SJSA1 (cell line): ENCODE results near the gene H2AJ.

DNA sequence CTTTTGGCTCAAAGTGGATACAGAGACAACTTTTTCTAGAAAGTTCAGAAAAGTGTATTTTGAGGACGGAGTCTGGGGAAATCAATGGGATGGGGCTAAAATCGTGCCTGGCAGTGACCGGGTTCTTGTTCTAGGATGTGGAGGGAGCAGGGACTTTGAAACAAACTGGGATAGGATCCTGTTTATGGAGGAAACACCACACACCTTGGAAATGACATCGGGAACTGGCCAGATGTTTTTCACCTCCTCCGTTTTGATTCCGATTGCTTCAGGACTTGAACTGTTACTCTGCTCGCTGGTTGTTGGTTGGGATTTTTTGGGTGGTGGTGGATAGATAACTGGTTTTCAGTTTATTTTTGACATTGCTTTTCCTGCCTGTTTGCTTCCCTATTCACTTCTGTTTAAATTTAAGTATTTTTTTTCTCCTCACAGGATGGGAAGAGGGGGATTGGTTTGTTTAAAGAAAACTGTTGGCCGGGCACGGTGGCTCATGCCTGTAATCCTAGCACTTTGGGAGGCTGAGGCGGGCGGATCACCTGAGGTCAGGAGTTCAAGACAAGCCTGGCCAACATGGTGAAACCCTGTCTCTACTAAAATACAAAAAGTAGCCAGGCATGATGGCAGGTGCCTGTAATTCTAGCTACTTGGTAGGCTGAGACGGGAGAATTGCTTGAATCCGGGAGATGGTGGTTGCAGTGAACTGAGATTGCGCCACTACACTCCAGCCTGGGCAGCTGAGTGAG lies 667 bp downstream of the EMP1 start:
- RAMPAGE, long total RNA: no peak

- RAMPAGE, long total RNA: no peak
Observed at GRCh38 chr12:13505156-13505752, 308.7 kb downstream of the EMP1 start.

- RAMPAGE, long total RNA: no peak
Observed at GRCh38 chr12:14632387-14633153, 63.8 kb downstream of the GUCY2C start.

DNA sequence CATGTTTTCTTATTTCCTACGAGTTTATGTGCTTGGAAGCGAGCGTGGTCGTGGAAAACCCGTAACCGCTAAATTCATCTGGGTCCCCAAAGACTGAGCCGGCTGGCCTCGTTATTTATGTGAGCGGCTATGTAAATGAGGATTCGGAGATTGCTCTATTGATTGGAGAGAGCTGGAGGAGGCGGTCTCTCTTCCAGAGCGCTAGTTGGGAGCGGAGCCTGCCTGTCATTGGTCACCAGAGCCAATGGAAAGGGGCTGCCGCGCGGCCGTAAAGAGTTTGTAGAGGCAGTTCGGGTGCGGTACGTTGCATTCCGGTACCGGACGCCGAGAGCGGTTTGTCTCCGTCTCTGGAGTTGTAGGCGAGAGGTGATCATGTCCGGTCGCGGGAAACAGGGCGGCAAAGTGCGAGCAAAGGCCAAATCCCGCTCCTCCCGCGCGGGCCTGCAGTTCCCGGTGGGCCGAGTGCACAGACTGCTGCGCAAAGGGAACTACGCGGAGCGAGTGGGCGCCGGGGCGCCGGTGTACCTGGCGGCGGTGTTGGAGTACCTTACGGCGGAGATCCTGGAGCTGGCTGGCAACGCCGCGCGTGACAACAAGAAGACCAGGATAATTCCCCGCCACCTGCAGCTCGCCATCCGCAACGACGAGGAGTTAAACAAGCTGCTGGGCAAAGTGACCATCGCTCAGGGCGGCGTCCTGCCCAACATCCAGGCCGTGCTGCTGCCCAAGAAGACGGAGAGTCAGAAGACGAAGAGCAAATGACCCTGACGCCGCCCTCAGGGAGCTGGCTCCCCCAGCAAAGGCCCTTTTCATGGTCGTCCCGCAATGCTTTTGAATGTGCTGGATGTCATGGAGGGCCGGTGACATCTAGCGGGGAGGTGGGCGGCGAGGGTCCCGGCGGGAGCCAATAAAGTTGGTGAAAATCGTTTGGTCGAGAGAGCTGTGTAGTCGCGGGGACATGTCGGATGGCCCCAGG lies at the start of gene H2AJ:
Gene H2AJ (plus strand): TSS at position 307 of the 976 bp plus-strand sequence.
- RAMPAGE, long total RNA: start-site peak on the plus strand centred at position 284 of the sequence, 52 bp wide, 427 and 410 reads in 2 replicates

GRCh38 chr12:14793457-14794140 lies 9.7 kb downstream of the WBP11 start:
- RAMPAGE, long total RNA: no peak

DNA sequence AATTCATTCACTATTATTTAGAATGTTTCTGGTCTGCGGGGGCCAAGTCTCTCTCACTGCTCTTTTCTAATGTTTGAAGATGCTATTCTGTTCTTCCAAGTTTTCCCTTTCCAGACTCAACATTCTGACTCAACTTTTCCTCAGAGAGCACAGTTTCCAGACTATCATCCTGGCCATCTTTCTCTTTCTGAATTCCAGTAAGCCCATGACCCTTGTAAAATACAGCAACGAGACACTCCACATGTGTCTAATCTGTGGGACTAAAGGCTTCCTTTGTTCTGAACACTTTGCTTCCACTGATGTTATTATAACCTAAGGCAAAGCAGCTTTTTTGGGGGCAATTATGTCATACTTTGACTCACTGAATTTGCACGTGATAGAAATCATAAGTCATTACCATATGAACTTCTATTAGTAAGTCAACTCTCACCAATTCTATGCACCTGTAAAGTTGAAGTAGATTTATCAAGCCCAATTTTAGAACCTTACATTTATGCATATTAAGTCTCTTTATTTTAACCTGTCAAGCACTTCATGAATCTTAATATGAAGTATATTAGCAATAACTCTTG lies 6.4 kb upstream of the ART4 start:
- RAMPAGE, long total RNA: no peak

GRCh38 chr12:14910600-14911489 lies 25.2 kb upstream of the MGP start:
- RAMPAGE, long total RNA: no peak

DNA sequence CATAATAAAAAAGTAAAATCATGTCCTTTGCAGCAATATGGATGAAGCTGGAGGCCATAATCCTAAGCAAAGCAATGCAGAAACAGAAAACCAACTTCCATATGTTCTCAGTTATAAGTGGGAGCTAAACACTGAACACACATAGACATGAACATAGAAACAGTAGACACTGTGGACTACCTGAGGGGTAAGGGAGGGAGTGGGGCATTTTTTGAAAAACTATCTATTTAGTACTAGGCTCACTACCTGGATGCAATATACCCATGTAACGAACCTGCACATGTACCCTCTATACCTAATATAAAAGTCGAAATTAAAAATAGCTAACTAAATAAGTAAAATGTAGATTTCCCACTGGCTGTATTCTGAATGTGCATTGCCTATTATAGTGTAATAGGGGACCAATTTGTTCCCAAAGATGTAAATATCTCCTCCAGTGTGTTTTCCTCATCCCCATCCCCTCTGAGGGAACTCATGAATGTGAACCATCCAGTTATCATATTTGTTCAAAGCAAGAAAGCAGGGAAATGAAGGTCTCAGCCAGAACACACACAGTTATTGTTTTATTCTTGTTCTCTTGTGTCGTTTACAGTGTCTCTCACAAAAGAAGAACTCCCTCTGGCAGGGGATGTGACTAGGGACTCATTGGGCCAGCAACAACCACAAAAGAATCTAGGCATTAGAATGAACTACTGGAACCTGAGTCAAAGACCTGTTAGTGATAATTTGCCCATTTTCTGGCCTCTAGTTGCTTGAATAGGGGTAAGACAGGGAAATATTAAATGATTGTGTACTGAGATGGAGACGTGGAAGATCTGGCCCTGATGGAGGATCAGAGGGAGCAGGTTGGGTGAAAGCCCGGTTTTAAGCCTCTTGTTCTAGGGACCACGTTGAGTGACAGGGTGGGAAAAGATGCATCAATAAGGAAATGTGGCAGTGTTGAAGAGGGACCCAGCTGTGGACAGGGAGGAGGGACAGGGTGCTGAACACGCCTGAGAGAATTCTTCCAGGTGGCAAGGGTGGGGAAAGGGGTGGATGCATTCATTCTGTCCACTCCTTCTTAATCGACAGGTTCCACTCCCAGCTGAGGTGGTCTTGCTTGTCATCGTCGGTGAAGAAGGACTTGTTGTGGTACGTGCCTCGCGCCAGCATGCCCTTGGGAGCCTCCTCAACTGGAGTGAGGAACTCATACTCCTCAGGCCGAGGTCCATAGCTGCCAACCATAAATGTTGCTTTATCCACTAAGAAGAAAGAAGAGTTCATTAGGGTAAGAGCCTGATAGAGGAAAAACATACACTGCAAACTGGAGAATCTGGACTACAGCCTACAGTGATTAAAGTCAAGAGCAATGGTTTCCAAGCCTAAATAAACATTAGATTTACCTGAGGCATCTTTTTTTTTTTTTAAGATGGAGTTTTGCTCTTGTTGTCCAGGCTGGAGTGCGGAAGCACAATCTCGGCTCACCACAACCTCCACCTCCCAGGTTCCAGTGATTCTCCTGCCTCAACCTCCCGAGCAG lies 3.7 kb upstream of the ERP27 start:
- RAMPAGE, long total RNA: no peak

DNA sequence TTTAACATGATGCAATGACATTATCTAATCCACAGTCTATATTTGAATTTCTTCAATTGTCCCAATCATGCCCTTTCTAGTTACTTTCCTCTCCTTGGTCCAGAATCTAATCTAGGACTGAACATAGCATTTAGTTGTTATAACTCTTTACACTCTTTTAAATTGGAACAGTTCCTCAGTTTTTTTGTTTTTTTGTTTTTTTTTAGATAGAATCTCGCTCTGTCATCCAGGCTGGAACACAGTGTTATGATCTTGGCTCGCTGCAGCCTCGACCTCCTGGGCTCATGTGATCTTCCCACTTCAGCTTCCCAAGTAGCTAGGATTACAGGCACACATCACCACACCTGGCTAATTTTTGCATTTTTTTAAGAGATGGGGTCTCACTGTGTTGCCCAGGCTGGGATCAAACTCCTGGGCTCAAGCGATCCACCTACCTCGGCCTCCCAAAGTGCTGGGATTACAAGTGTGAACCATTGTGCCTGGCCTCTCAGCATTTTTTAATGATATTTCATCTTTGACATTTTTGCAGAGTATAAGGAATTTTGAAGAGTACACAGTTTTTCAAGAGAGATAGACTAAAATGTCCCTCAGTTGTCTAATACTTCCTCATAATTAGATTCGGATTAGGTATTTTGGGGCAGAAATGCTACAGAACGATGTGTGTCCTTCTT lies 63.0 kb downstream of the RERG start:
- RAMPAGE, long total RNA: no peak

DNA sequence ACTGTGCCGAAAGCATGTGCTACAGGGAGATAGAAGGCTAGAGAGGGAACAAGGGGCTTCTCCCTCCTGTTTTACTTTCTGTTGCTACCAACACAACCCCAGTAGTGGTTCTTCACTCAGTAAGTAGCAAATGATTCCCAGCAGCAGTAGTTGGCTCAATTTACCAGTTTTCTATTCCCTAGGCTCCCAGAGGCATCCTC lies 170.3 kb downstream of the EPS8 start:
- RAMPAGE, long total RNA: no peak

DNA sequence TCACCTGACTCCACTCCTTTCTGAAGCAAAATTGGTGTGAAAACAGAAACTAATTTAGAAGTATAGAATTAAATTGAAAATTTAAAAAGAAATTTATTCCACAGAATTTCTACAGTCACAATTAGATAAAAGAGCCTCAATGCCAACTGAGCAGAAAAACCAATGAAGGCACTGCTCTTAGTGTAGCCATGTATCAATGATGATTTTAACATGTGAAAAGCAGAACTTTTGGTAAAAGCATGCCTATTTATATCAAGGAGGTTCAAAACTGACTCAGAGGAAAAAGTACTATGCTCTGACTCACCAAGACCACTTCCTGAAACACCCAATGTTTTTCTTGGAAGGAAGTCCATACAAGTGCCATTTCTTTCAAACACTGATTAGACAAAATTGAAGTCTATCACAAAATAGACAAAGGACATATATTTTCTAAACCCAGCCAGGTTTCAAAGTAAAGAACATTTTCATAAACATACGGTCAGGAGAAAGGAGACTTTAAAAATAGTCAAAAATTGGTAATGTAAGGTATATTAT lies 88.7 kb downstream of the EPS8 start:
- RAMPAGE, long total RNA: no peak

- RAMPAGE, long total RNA: no peak
Observed at GRCh38 chr12:15746288-15747335, 42.6 kb downstream of the EPS8 start.

DNA sequence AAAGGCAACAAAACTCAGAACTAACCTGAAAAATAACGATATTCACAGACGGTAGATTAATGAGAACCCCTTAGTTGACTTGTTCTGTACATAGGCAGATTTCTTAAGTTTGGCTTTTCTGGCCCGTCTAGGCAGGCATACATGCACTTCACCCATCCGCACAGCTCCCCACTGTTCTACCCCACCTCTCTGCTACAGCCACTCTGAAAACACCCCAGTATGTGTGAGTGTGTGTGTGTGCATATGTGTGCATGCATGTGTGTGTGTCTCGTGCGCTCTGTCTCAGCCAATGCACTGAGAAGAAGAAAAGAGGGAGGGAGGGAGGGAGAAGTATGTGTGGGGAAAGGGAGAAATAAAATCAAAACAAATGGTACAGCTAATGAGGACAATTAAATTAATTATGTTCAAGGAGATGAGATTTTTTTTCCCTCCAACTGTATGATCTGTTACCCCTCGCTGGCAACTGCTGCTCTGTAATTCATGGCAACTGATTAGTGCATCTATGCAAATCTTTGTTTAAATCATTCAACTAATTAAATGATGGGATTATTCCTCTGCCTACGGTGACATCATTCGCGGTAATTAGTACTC lies 2.0 kb upstream of the LMO3 start:
- RAMPAGE, long total RNA: no peak

- RAMPAGE, long total RNA: no peak
Observed at GRCh38 chr12:18148867-18149455, 59.0 kb upstream of the RERGL start.

GRCh38 chr12:18284517-18285010 lies 23.2 kb downstream of the PIK3C2G start:
- RAMPAGE, long total RNA: no peak

DNA sequence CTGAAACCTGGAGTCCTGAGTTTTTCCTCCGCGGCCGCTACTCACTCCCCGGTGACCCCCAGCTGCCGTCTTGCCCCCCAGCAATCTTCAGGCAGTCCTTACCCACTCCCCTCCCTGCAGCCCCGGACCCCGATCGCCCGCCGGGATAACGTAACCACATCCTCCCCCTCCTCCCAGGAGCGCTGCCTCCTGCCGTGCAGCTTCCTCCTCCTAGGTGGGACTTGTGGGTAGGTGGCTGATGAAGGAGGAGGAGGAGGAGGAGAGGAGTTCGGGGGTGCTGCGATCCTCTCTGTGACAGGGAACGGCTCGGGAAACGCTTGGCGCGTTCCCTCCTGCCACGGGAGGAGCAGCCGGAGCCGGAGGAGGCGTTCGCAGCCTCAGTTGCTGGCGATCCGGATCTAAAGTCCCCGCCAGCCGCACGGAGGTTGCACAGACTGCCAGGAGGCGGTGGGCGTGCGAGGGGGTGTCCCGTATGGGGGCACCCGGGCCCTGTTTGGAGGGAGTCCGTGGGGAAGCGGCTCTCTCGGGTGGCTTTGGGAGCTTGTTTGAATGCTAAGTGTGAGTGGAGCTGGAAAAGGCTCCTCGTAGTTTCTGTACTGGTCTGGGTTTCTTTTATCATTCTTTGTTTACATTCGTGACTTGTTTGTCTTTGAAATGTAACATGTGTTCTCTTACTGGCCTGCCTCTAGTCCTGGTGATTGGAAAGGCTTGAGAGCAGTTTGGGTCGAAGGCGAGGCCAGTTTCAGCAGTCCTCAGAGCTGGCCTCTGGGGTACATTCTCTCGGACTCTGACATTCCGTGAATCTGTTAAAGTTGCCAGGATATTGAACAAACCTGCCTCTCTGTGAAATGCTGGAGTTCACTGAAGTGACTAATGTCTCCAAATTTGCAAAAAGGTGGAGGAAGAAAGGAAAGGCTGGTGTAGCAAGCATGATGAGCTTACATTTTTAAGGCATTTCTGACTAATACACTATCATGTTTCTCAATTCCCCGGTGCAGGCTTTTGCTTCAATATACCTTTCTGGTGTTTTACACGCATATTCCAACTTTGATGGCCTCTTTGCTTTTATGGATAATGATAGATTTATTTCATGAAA lies 1.3 kb downstream of the PLEKHA5 start:
- RAMPAGE, long total RNA: no peak

DNA sequence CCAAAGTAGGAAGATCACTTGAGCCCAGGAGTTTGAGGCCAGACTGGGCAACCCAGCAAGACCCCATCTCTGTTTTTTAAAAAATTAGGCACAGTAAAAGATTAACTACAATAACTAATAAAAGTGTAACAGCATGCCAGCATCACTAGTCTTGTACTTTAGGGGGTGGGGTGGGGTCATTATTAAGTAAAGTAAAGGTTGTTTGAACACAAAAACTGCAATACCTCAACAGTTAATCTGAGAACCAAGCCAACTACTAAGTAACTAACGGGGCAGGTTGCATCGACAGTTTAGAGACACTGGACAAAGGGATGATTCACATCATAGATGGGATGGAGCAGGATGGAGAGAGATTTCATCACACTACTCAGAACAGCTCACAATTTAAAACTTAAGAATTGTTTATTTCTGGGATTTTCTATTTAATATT lies 119.6 kb downstream of the PLEKHA5 start:
- RAMPAGE, long total RNA: no peak

GRCh38 chr12:19348059-19348580 lies 91.2 kb upstream of the AEBP2 start:
- RAMPAGE, long total RNA: no peak

- RAMPAGE, long total RNA: no peak
Observed at GRCh38 chr12:19783814-19784380, 344.6 kb downstream of the AEBP2 start.

DNA sequence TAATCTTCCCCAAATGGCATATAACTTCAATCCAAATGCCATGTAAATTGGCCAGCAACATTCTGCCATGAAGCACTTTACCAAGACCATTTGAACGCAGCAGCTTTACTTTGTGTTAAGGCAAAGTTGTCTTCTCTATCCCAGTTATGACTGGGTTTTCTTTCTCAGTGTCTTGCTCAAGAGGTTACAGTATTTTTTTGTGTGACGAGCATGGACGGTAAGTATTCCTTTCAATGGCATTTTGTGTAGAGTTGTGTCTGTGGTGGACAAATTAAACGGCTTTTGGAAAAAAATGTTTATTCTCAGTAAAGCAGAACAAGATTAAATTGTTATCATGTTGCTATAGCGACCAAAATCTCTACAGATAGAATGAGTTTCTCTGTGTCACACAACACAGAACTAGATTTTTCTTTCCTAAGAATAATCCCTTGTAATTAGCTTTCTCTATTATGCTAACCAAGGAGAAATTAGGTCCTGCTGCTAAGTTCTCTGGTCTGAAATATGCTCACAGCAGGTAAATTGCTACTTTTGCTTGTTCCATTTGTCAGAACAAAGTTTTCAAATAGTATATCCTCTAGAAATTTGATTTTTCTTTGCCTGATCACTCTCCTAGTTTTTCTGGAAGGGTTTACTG lies 417.1 kb downstream of the AEBP2 start:
- RAMPAGE, long total RNA: no peak